ENCODE measurements around the gene KLHL14.

DNA sequence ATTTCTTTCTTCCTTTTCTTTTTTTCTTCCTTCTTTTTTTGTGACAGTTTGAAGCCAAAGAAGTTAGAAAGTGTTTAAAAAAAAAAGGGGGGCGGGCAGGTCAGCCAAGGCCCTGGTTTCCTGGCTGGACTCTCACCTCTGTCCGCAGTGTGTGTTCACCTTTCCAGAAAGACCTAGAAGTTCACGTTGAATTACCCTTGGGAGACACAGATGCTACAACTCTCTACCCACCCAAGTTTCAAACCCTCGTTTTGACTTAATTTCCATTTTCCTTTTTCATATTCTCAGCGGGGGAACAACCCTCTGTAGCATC lies 19.9 kb downstream of the MEP1B start:
- PRO-cap, result no peak
CAGE:
- cytosol, long polyA minus RNA, result no peak
- cytosol, long polyA plus RNA, result no peak
- long polyA plus RNA, result no peak
- nucleus, long polyA minus RNA, result no peak
- nucleus, long polyA plus RNA, result no peak

- PRO-cap, result bidirectional peak, plus-strand start at chr18:32383385, minus-strand start at chr18:32383218
CAGE:
- cytosol, long polyA minus RNA, result no peak
- cytosol, long polyA plus RNA, result no peak
- long polyA plus RNA, result no peak
- nucleus, long polyA minus RNA, result no peak
- nucleus, long polyA plus RNA, result no peak
These were observed 87.6 kb downstream of the GAREM1 start for GRCh38 chr18:32382924-32383617.

DNA sequence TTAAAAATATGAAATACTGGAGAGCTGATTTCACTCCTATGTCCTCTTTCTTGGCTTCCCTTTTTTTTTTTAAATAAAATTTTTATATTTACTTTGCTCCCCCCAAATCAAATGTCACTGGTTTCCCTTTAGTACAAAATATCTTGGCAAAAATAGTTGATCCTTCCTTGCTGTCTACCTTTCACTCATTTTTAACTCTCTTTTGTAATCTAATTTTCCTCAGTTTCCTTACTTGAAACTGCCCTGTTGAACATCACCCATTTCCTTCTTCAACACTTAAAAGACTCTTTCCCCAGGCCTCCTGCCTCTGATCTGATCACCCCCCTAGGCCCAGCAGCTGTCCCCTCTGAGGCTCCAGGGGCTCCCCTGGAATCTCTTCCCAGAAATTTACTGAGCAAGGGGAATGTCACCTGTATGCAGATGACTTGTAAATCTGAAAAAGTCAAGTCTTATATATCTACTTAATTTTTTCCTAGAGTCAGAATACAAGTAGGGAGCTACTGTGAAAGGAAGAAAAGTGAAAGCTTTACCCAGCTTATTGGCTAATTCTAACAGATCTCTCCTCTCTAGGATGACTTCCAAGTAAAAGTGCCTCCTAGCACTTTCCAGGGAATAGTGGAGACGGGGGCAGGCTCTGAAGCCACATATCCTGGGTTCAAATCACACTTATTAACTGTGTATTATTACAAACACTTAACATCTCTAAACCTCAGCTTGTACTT lies 85.4 kb downstream of the GAREM1 start:
- PRO-cap, result no peak
CAGE:
- cytosol, long polyA minus RNA, result no peak
- cytosol, long polyA plus RNA, result no peak
- long polyA plus RNA, result no peak
- nucleus, long polyA minus RNA, result no peak
- nucleus, long polyA plus RNA, result no peak

DNA sequence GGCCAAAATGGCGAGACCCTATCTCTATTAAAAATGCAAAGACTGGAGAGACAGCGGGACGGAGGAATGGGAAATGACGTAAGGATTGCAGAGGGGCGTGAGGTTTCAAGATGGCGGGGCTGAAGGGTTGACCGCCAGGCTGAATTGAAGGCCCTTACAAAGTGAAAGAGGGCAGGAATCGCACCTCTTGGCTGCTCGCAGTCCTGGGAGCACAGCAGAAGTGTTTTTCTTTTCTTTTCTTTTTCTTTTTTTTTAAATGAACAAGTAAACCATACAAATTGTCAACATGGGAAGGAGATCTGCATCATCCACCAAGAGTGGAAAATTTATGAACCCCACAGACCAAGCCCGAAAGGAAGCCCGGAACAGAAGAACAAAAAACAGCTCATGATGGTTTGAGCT lies 40.9 kb upstream of the GAREM1 start:
- PRO-cap, result no peak
CAGE:
- cytosol, long polyA minus RNA, result no peak
- cytosol, long polyA plus RNA, result no peak
- long polyA plus RNA, result no peak
- nucleus, long polyA minus RNA, result no peak
- nucleus, long polyA plus RNA, result no peak

DNA sequence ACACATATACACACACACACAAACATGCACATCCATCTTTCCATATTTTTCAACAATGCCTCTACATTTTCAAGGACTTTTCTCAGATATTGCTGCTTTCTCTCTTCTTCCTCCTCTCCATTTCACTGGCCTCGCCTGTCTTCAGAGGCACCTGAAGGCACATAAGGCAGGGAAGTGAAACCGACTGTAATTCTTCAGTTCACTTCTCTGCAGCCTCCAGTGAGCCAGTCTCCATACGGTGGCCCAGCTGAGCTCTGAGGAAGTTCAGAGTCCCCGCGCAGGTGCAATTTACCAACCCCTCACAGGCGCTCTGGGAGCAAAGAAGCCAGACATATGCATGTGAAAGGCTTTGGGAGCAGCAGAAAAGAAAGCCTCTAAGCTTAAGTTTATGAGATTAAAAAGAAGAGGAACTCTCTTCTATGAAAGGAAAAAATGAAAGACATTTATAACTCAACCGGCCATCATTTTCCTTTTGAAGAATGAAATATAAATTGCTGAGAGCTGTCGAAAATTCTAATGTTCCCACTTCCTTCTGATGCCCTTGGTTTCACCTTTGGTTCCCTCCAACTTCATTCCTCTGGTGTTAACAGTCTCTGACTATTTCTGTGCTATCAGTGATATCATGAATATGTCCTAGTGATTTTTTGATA lies 12.3 kb downstream of the KLHL14 start:
- PRO-cap, result no peak
CAGE:
- cytosol, long polyA minus RNA, result no peak
- cytosol, long polyA plus RNA, result no peak
- long polyA plus RNA, result no peak
- nucleus, long polyA minus RNA, result no peak
- nucleus, long polyA plus RNA, result no peak

DNA sequence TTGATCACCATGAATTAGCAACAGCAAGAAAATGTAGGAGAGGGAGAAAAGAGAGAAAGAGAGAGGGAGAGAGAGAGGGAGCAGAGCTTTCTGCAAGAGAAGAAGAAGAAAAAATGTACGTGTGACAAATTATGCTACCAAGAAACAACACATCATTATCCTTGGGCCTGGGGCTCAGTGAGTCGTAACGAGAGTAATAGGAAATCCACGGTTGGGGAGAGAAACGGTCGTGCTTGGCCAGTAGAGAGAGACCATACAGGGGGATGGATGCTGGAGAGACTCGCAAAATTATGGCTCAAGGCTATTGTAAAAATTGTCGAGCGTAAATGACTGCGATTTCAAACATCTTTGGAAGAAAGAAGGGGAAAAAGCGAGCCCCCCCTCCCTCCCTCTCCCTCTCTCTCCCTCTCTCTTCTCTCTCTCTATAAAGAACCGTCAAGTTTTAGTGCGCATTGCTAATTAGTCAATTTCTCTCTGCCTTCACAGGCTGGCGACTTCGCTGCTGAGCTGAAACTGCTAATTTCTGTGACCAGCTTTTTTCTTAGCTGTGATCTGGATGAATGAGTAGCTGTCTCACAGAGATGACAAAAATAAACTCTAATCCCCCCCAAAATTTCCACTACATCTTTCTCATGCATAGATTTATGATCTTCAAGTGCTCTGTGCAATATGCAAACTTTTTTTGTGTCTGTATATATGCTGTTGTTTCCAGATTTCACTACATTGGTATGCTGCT lies at the start of gene KLHL14:
KLHL14 (minus strand) TSS at position 195 of the 736 bp plus-strand sequence.
- PRO-cap, result no peak
CAGE:
- cytosol, long polyA minus RNA, result no peak
- cytosol, long polyA plus RNA, result no peak
- long polyA plus RNA, result no peak
- nucleus, long polyA minus RNA, result no peak
- nucleus, long polyA plus RNA, result no peak

GRCh38 chr18:33013973-33014206 lies 241.1 kb upstream of the KLHL14 start:
- PRO-cap, result unidirectional peak, minus-strand start at chr18:33014118
CAGE:
- cytosol, long polyA minus RNA, result no peak
- cytosol, long polyA plus RNA, result no peak
- long polyA plus RNA, result no peak
- nucleus, long polyA minus RNA, result start-site peak on the minus strand at chr18:33014121-33014157, 7 reads
- nucleus, long polyA plus RNA, result no peak

- PRO-cap, result no peak
CAGE:
- cytosol, long polyA minus RNA, result no peak
- cytosol, long polyA plus RNA, result no peak
- long polyA plus RNA, result no peak
- nucleus, long polyA minus RNA, result no peak
- nucleus, long polyA plus RNA, result no peak
These were observed 106.2 kb upstream of the NOL4 start for GRCh38 chr18:34330805-34331327.

DNA sequence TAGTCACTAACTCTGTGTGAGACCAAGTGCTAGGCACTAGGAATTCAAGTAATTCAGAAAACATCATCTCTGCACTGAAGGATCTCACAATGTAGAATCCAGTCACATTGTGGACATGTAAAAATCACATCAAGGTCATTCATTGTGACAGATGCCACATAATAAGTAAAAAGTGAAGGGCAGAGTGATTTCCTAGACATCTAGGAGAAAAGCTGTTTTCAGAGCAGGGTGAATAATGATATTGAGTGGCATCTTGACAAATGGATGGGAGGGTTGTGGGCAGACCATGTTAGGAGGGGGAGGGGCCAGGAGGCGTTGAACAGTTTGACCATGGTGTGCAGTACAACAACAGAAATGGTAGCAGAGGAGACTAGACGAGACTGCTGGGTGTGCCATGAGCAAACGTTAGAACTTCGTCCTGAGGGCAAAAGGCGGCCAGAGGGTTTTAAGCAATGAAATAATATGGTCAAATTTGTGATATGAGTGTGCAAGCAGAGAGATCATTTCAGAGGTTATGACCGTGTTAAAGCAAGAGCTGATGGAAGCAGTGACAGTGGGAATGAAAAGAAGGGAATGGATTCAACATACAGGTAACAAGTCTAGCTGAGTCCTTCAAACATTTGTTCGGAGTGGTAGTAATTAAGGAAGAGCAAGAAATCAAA lies 93.9 kb downstream of the DTNA start:
- PRO-cap, result no peak
CAGE:
- cytosol, long polyA minus RNA, result no peak
- cytosol, long polyA plus RNA, result no peak
- long polyA plus RNA, result no peak
- nucleus, long polyA minus RNA, result no peak
- nucleus, long polyA plus RNA, result no peak

- PRO-cap, result no peak
CAGE:
- cytosol, long polyA minus RNA, result no peak
- cytosol, long polyA plus RNA, result no peak
- long polyA plus RNA, result no peak
- nucleus, long polyA minus RNA, result no peak
- nucleus, long polyA plus RNA, result no peak
These were observed 112.0 kb downstream of the DTNA start for GRCh38 chr18:34822031-34822609.

GRCh38 chr18:35048062-35048494 lies 6.9 kb downstream of the MAPRE2 start:
- PRO-cap, result no peak
CAGE:
- cytosol, long polyA minus RNA, result no peak
- cytosol, long polyA plus RNA, result no peak
- long polyA plus RNA, result no peak
- nucleus, long polyA minus RNA, result no peak
- nucleus, long polyA plus RNA, result no peak

DNA sequence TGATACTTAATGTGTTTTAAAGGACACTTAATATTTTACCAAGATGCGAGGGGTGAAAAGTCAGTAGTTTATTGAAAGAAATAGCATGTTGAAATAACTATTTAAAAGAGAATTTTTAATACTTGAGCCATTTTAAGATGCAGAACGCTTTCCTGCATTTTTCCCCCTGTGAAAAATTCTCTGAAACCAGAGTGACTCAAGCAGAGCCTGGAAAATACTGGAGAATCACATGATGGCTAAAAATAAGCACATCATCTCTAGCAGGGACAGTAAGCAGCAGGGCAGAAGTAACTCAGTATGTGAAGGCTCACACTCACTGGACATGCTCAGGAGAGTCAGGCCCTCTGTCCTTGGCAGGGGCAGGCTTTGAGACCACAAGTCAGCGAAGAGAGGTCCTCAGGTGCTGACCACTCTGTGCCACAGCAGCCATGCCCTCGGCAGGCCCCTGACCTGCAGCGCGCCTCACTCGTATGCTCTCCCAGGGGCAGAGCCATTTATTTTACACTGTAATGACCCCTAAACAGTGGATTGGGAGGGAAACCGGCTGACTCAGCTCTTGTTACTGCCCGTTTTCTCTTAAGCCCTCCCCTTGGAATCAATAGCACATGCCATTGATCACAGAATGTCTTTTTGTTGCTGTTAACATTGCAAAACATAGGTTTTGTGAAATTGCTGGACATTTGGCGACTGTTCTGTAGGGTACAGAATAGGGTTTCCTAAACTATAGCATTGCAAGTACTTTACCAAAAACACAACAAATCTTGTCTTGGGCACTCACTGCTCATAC lies 76.8 kb downstream of the MAPRE2 start:
- PRO-cap, result no peak
CAGE:
- cytosol, long polyA minus RNA, result no peak
- cytosol, long polyA plus RNA, result no peak
- long polyA plus RNA, result no peak
- nucleus, long polyA minus RNA, result no peak
- nucleus, long polyA plus RNA, result no peak

GRCh38 chr18:35174134-35174708 lies 66.6 kb upstream of the ZNF397 start:
- PRO-cap, result no peak
CAGE:
- cytosol, long polyA minus RNA, result no peak
- cytosol, long polyA plus RNA, result no peak
- long polyA plus RNA, result no peak
- nucleus, long polyA minus RNA, result no peak
- nucleus, long polyA plus RNA, result no peak

DNA sequence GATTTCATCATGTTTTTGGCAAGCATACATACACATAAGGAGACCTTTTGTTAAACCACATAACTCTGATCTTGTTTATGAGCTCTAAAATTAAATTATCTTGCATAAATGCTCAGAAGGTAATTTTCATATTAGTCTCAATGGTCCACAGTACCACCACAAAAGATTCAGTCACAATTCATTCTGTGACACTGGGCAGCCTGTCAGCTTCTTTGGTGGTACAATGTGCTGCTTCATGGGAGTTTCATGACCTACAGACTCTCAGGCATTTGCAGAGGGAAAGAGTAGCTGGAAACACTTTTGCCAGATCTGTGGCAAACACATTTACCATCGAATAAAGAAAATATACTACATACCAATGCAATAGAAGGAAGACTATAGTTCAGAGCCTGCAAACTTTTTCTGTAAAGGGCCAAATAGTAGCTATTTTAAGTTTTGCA lies 51.3 kb upstream of the ZNF397 start:
- PRO-cap, result no peak
CAGE:
- cytosol, long polyA minus RNA, result no peak
- cytosol, long polyA plus RNA, result no peak
- long polyA plus RNA, result no peak
- nucleus, long polyA minus RNA, result no peak
- nucleus, long polyA plus RNA, result no peak

DNA sequence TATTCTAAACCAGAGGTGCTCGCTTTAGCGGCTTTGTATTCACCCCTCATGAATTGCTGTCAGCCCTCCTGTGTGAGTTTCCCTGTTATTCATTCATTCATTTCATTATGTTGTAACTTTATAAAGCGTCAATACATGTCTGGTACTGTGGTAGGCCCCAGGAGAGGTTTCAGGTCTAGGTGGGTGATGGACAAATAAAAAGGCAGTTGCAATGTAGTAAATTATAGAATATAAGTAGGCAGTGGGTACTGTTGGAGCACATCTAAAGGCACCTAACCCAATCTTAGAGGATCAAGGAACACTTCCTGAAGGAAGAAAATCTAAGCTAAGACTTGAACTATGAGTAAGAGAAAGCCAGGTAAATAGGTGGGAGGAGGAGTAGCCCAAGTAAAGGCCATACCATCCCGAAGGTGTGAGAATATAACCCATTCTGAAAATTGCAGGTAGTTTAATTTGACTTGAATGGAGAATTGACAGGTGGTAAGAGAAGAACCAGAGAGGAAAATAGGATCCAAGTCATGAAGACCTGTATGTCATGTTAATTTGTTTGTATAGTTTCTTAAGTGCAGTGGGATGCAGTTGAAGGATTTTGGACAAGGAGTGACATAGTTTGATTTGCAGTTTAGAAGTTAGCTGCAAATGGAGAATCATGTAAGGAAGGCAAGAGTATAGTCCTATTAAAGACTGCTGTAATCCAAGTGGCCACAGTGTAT lies 2.7 kb downstream of the ZNF397 start:
- PRO-cap, result no peak
CAGE:
- cytosol, long polyA minus RNA, result no peak
- cytosol, long polyA plus RNA, result no peak
- long polyA plus RNA, result no peak
- nucleus, long polyA minus RNA, result start-site peak on the plus strand centred at position 276 of the sequence, 270 bp wide, 18 reads
- nucleus, long polyA plus RNA, result no peak

DNA sequence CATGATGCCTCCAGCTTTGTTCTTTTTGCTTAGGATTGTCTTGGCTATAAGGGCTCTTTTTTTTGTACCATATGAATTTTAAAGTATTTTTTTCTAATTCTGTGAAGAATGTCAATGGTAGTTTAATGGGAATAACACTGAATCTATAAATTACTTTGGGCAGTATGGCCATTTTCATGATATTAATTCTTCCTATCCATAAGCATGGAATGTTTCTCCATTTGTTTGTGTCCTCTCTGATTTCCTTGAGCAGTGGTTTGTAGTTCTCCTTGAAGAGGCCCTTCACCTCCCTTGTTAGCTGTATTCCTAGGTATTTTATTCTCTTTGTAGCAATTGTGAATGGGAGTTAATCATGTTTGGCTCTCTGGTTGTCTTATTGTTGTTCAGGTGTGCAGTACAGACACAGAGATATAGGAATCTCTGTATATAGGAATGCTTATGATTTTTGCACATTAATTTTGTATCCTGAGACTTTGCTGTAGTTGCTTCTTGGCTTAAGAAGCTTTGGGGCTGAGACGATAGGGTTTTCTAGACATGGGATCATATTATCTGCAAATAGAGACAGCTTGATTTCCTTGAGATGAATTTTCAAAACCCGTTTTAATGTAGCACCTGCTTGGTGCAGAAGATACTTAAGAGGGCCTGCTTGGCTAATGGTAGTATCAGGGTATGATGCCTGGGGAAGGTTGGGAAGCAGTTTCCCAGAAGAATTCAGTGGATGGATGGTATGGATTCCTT lies 20.6 kb downstream of the ZNF397 start:
- PRO-cap, result no peak
CAGE:
- cytosol, long polyA minus RNA, result no peak
- cytosol, long polyA plus RNA, result no peak
- long polyA plus RNA, result no peak
- nucleus, long polyA minus RNA, result no peak
- nucleus, long polyA plus RNA, result no peak

GRCh38 chr18:35464678-35465287 lies 33.0 kb downstream of the INO80C start:
- PRO-cap, result unidirectional peak, minus-strand start at chr18:35465132
CAGE:
- cytosol, long polyA minus RNA, result no peak
- cytosol, long polyA plus RNA, result no peak
- long polyA plus RNA, result no peak
- nucleus, long polyA minus RNA, result no peak
- nucleus, long polyA plus RNA, result no peak

GRCh38 chr18:35468404-35469176 lies 29.2 kb downstream of the INO80C start:
- PRO-cap, result no peak
CAGE:
- cytosol, long polyA minus RNA, result no peak
- cytosol, long polyA plus RNA, result no peak
- long polyA plus RNA, result no peak
- nucleus, long polyA minus RNA, result no peak
- nucleus, long polyA plus RNA, result no peak

- PRO-cap, result no peak
CAGE:
- cytosol, long polyA minus RNA, result no peak
- cytosol, long polyA plus RNA, result no peak
- long polyA plus RNA, result no peak
- nucleus, long polyA minus RNA, result no peak
- nucleus, long polyA plus RNA, result no peak
These were observed 7.8 kb downstream of the INO80C start for GRCh38 chr18:35489725-35490521.

DNA sequence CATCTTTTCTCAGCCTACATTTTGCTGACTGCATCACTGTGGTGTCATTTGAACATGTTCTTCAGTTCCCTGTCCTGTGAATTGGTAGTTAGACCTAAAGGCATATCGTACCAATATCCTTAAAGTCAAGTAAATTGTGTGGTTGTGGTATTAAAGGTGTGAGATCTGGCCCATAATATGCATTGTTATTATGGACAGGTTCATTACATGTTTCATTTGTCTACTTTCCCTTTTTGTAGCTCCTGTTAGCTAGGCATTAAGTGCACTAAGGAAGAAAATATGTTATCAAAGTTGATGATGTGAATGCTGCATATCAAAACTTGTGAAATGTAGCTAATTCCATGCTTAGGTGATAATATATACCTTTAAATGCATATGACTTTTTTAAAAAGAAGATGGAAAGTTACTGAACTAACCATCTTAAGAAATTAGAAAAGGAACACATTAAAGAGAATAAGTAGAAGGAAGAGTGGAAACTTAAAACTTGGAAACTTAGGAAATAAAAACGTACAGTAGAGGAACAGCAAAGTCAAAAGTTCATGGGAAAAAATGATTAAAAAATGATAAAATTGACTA lies 86.3 kb downstream of the GALNT1 start:
- PRO-cap, result no peak
CAGE:
- cytosol, long polyA minus RNA, result no peak
- cytosol, long polyA plus RNA, result no peak
- long polyA plus RNA, result no peak
- nucleus, long polyA minus RNA, result no peak
- nucleus, long polyA plus RNA, result no peak